ENCODE results near the gene ADGRG6.

DNA sequence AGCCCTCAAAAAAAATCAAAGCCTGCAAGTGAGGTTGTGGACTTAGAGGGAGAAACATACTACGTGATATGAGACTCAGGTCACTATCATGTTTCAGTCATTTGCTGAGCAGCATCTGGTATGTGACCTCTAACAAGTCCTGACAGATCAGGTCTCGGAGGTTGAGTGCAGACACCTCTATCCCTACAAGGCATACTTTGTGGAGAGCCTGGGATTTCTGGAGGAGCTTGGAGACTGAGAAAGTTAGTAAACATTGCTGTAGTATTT is 1063.5 kb upstream of the CITED2 start:
- RRBS = no CpG with 5 or more reads among the region's 2 CpGs

DNA sequence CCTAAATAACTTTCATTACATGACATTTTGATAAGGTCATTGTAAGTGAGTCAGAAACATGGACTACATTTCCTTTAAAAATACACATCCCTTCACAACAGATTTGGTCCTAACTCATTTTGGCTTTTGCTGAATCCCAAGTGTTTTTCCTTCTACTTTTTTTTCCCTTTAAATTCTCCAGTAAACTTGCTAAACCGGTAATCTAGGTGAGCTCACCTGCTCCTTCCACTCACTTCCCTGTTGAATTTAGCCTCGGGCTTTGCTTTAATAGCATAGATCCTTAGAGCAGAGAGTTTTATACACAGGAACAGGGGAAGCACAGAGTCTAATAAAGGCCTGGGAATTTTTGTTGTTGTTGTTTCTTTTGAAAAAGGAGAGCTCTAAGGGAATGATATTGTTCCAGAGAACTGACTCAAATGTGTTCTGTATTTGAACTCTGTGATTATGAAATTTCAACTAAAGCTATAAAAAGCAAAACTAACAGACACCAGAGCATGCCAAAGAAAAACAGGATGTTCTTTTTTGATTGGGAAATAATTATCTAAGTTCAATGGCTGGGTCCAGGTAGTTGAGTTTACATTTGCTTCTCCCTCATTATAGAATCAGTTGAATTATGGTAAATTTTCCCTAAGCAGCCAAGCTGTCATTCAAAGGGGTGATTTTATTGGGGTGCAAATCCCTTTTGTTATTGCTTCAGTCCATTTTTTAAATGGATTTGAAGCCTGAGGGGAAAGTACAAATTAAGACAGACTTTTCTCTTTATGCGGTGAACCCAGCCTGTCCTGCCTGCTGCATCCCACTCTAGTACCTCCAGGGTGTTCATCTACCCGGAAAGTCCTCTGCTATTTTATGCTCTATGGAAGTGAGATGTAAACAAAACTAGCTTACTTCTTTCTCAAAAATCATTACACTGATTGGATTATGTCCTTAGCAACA is 1088.5 kb upstream of the CITED2 start:
- RRBS = no CpG with 5 or more reads among the region's 4 CpGs

- RRBS = no CpG with 5 or more reads among the region's 3 CpGs
These were observed 1162.7 kb upstream of the CITED2 start for GRCh38 chr6:140537016-140537601.

DNA sequence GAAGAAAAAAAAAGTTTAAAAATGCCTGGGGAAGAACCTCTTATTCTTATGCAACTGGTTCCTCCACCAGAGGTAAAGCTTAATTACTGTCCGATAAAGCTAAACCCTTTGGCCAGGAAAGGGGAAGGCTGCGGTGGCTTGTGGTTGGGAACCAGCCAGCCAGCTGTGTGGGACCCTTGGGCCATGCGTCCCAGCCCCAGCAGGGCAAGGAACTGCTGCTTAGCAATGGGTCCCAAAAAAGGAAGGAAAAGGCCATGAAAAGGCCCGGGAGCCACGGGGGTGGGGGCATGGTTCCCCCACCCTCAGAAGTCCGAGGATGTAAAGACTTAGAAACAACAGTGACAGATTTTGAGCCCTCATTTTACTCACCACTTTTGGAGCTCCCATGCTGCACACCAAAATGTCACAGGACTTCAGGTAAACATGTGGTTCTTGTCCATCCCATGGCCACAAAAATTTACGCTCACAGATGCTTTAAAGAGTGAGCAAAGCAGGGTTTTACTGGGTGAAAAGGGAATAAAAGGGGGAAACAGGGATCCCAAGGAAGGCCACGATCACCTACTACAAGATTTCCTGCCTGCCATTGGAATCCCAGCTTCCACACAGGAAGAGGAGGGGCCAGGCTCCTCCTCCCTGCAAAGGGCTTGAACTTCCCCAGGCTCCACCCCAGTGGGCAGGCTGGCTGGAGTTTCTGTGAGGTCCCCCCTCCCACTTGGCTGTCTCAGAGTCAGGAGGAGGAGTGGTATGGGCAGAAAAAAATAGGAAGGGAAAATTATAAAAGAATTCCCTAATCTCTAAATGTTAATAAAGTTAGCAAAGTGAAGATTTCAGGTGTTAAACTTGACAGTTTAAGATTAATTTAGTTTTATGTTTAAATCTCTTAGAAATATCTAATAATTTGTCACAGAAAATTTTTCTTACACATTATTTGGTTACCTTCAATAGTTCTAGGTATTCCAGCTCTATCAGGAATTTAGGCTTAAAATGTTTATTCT is 1234.6 kb upstream of the GJE1 start:
- RRBS = no CpG with 5 or more reads among the region's 8 CpGs

- RRBS = no CpG with 5 or more reads among the region's 3 CpGs
These were observed 920.4 kb upstream of the GJE1 start for GRCh38 chr6:141212226-141212837.

GRCh38 chr6:141877357-141877972 is 255.3 kb upstream of the GJE1 start:
- RRBS = no CpG with 5 or more reads among the region's 2 CpGs

- RRBS = 3% methylated on average over 10 of the region's 73 CpGs
These were observed at the start of gene ADGRG6 for GRCh38 chr6:142301602-142302380. ADGRG6 (plus strand) TSS chr6:142302007.

DNA sequence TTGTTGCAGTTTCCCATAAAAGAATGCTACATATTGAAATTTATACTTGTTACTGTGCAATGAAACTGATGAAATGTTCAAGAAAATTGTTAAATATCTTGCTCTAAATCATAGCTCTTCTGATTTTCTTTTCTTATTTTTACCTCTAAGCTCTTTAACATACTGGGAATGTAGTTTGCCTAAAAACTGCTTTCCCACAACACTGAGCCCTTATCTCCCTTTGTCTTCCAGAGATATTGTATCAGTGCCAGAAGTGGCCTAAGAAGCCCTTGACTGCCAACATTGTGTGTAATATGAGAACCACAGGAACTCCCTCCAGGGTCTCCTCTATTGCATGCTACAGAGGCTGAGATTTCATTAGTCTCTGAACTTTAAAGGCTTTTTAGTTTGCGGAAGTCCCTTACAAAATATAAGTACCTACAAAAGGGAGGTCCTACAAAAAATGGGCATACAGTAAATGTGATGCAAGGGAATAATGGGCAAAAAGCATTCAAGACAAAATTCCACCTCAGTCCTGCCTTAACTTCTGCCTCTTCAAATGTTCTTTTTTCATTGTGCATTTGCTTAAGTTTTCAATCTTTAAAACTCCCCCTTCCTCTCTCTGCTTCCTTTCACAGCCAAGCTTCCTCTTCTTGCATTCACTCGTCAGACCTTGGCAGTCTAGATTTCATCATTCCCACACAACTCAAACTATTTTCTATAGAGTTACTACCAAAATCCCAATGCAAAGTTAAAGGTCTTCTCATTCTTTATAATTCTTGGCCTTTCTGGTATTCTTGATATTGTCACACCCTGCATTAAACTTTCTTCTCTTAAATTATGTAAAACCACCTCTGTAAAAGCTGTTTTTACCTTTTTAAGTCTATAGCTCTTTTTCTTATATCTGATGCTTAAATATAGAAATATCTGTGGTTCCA is 76.5 kb downstream of the ADGRG6 start:
- RRBS = no CpG with 5 or more reads among the region's 2 CpGs

- RRBS = no CpG with 5 or more reads among the region's 1 CpG
These were observed 143.0 kb downstream of the HIVEP2 start for GRCh38 chr6:142801890-142802477.

DNA sequence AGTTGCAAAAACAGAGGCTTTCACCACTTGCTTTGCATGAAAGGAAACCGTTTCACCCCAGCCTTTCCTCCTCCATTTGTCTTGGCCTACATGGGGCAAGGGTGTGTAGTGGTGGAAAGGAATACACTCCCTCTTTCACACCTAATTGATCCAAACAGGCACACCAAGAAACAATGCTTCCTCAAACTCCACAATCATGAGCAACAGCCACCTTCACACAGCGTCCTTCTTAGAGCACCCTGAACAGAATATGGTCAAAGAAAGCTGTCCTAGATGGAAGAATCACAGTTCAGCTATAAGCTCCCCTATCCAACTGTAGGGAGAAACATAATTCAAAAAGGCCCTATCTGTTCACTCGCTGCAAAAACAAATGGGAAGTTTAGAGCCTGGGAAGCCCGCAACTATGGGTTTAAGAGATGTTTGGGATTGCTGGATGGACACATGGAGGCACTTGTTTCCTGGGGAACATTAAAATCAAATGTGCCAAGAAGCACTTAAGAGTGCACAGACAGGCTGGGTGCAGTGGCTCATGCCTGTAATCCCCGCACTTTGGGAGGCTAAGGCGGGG is 10.1 kb downstream of the HIVEP2 start:
- RRBS = no CpG with 5 or more reads among the region's 6 CpGs

DNA sequence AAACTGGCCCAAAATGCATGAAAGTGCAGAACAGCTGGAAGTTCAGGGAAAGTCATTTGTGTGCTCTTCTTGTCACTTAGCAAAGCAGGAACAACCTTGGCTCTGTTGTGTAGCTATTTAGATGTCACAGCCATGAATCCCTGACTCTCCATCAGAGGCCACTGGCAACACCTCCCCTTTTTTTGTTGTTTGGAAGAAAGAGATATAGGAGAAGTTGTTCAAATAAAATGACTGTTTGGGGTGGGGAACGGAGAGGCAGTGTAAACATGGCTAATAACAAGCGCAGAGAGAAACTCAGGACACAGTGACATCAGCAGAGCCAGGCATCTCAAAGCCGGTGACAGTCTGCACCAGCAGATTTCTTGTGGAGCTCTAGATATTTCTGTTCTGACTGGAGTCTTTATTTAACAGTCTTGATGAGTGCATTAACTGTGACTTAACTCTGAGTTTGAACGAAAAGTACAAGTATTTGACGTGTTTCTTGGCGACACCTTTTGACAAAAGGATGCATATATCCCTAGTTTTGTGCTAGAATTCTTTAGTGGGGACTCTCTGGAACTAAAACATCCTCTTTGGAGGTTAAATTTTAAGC is 54.0 kb downstream of the ADAT2 start:
- RRBS = no CpG with 5 or more reads among the region's 6 CpGs

DNA sequence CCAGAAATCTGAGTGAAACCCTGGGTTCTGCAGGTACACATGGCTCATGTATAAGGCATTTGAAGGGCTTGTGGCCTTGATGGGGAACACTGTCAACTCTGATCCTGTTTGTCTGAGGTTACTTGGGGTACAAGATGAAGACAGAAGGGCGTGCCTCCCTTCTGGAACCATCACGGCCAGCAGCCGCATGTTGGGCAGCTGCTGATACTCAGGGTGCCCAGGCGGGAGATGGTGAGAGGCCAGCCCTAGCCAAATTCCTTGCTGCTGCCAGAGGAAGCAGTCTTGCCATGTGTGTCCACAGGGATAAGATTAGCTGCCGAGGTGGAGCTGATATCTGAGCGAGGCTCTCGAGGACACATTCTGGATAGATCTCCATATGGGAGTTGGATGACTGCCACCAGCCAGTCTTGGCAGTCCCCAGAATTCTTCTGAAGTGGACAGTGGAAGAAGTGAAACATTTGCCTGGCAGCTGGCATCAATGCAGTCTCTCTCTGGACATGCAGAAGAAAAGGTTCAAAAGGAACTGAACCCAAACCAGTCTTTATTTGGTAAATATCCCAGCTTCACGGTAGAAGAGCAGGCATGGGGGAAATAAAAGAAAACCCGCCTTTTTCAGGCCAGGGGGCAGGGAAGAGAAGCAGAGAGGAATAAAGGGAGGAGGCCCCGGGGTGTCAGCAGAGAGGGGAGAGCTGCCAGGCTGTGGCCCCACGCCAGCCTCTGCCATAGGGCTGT is 3.5 kb upstream of the FUCA2 start:
- RRBS = no CpG with 5 or more reads among the region's 11 CpGs

GRCh38 chr6:143673491-143674034 is 4.2 kb upstream of the PHACTR2 start:
- RRBS = no CpG with 5 or more reads among the region's 4 CpGs

DNA sequence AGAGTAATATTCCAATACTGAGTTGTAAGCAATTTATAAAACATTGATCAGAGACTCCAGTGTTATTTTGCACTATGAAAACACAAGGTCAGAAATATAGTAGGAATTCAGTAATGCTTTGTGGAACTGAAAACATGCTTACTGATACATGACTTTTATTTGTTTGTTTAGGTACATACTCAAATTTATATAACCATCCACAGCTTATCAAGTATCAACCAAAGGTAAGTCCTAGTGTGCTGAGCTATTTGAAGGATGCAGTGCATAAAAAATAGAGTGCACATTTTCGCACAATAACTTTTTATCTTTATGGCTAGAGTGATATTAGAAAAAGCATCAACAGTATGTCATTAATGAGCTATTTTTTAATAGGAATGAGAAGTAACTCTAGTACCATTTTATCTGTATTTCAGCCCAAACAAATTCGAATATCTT is 1.6 kb upstream of the ZC2HC1B start:
- RRBS = no CpG with 5 or more reads among the region's 2 CpGs

- RRBS = 33% methylated on average over 5 of the region's 16 CpGs
These were observed 65.9 kb downstream of the PLAGL1 start for GRCh38 chr6:143942063-143942716.

- RRBS = no CpG with 5 or more reads among the region's 8 CpGs
These were observed 44.8 kb downstream of the PLAGL1 start for GRCh38 chr6:143962863-143964010.

DNA sequence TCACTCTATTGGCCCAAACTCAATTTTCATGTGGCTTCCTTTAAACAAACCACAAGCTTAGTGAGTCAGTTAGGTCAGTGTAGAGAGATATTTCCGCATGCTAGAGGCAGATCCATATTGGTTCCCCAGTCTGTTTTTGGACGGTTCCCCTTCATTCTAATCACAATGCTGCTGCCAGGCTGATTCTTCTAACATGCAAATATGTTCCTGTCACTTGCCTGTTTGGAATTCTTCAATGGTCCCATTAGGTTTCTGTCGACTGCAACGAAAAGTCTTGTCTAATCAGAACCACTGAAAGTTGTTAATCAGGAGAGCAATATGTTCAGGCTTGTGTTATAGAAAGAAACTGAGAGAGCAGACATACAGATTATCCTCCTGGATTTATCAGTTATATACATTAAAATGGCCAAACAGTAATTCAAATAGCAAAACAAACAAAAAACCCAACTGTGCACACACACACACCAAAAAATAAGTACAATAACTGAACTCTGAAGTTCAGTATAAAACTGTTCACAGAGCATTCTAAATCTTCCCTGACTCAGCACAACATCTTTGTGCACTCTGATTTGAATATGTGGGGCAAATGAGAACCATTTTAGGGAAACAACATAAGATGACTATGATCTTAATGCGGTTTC is 42.0 kb downstream of the PLAGL1 start:
- RRBS = no CpG with 5 or more reads among the region's 5 CpGs

DNA sequence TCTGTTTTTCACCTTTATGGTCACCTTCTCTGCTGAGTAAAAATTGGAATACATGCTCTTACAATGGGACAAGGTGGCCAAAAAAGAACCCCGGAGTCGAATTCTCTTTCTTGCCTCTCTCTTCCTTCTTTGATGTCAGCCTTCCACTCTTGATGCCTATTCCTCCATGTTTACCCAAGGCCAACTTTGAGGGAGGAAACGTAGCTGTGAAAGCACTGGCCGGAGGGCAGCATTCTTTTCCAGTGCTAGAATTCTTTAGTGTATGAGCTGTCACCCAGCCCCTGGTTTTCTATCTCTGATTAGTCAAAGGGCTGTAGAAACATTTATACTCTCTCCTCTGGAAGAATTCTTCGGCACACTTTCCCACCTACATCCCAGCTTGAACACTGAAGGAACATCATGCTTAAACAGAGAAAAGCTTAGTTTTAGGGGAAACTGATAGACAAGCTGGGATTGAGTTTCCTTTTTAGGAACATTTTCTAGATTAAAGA is 20.9 kb upstream of the UTRN start:
- RRBS = no CpG with 5 or more reads among the region's 5 CpGs

DNA sequence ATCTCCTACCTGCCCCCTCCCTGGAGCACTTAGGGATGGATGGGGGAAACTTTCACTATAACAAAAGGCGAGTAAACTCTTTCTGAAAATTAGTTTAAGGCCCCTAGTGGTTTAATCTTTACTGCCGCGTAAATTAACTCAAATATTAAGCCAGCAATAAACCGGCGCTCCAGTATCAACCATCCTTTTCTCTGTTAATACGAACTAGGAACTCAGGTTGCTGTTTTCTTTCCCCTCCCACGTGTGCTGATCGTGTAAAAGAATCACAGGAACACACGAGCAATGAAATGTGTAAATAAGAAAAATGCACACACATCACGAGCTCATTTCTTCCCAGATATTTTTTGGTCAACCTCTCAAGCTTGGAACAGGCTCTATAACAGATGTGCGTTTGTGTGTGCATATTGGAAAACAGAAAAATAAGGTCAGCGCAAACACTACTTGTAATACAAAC is 1.0 kb upstream of the UTRN start:
- RRBS = no CpG with 5 or more reads among the region's 12 CpGs

GRCh38 chr6:144285714-144285972 is 508 bp downstream of the UTRN start:
- RRBS = 1% methylated on average over 7 of the region's 21 CpGs

All from choroid plexus epithelial cell (primary cell).